HL-60 (cell line): Measurements from ENCODE around the gene CDC27.

GRCh38 chr17:45461693-45462376, 28.7 kb downstream of the PLEKHM1 start:
- RRBS: no CpG with 5 or more reads among the region's 7 CpGs

- RRBS: no CpG with 5 or more reads among the region's 12 CpGs
These were observed 12.6 kb downstream of the PLEKHM1 start for GRCh38 chr17:45477783-45478424.

- RRBS: no CpG with 5 or more reads among the region's 76 CpGs
These were observed 129.8 kb upstream of the PLEKHM1 start for GRCh38 chr17:45620092-45620972.

DNA sequence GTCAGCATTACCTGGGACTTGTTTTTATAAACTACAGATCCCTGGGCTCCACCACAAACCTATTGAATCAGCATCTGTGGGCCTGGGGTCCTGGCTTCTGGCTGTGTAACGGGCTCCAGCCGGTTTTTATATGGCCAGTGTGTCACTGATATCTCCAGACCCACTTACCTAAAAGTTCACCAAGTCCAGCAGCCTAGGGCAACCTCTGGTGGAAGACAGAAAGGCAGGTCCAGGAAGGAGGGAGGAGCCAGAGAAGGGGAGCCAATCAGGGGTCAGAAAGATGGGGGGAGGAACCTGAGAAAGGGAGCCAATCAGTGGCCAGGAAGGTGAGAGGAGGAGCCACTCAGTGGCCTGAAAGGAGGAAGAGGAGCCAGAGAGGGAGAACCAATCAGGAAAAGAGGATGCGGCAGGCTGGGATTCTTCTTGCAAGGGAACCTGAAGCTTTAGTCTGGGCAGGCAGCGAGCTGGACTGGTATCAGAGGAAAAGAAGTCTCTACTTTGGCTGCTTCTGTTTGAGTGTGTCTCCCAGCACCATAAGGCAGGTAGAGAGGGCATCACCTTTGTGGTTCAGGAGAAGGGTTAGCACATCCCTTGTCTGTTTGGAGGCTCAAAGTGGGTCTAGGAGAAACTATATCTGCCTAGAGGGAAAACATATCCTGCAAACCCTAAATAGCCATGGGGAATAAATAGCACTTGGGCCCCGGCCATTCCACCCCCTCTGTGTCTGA, 43.5 kb upstream of the CRHR1 start:
- RRBS: no CpG with 5 or more reads among the region's 5 CpGs

DNA sequence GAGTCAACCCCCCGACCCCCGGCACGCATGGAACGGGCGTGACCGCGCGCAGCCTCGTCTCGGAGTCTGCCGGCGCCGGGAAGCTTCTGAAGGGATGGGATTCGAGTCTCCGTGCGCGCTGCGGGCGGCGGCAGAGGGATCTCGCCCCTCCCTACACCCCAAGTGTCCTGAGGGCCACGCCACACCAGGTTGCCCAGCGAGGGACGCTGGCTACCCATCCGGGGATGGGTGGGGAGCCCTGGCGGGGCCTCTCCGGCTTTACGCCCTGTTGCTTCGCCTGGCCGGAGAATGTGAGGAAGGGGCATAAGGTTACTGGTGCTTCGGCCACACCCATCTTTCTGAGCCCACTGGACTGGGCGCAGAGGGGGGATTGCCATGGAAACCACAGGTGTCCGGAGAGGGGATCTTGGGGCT, 1.8 kb downstream of the MAPT start:
- RRBS: 74% methylated on average over 11 of the region's 33 CpGs

DNA sequence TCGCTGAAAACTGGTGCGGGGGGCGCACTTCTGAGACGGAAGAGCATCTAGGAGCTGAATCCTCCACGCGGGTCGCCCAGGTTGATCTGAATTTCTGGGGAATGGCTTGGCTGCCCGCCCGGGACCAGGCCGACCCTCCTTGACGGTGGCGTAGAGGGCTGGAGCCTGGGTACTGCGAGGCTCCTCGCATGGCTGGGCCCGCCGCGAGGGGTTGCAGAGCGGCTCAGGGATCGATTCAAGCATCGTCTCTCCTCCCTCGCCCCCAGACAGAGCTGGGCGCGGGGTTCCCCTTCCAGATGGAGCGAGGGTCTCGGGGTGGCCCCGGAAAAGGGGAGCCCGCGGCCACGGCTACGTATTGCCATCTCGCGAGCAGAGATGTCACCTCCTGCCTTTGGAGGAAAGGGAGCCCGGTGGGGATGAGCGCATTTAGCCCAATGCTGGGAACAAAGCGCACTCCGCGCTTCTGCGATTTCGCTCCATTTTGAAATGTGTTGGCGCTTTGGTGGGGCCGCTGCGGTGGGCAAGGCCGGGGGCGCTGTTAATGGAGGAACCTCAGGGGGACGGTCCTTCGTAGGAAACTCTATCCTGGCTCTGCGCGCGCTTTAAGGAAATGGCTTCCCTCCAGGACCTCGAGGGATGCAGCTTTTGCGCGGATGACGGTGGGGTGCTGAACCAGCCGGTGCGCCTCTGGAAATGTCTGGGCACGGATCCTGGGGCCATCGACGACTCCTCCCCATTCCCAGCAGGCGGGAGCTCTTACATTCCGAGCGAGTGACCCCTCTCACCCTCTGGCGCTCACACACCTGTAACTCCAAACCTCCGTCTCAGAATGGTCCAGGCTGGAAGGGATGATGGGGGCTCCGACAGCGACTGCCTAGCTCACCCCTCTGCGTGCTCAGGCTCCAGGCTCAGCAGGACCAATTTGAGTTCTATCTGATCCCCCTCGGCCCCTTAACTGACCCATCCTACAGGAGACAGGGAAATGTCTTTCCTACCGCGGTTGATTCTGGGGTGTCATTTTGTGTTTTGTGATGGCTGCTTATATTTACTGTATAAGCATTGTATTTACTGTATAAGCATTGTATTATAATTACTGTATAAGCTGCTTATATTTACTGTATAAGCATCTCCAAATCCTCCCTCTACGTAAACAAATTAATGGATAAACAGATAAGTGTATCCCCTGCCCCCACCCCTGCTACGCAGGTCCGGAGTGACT, 3.0 kb downstream of the MAPT start:
- RRBS: 28% methylated on average over 7 of the region's 72 CpGs

DNA sequence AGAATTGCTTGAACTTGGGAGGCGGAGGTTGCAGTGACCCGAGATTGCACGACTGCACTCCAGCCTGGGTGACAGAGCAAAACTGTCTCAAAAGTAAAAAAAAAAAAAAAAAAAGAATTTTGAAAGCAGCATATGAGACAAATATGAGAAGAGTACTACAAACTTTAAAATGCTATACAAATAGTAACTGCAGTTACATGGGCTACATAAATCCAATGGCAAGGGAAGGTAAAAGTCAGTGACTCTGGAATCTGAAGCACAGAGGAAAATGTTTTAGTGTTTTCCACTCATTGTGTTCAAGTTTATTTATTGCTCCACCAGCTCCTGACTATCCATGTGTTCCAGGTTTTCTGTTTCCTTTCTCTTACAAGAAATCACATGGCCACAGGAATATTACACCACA, 47.7 kb downstream of the STH start:
- RRBS: no CpG with 5 or more reads among the region's 3 CpGs

DNA sequence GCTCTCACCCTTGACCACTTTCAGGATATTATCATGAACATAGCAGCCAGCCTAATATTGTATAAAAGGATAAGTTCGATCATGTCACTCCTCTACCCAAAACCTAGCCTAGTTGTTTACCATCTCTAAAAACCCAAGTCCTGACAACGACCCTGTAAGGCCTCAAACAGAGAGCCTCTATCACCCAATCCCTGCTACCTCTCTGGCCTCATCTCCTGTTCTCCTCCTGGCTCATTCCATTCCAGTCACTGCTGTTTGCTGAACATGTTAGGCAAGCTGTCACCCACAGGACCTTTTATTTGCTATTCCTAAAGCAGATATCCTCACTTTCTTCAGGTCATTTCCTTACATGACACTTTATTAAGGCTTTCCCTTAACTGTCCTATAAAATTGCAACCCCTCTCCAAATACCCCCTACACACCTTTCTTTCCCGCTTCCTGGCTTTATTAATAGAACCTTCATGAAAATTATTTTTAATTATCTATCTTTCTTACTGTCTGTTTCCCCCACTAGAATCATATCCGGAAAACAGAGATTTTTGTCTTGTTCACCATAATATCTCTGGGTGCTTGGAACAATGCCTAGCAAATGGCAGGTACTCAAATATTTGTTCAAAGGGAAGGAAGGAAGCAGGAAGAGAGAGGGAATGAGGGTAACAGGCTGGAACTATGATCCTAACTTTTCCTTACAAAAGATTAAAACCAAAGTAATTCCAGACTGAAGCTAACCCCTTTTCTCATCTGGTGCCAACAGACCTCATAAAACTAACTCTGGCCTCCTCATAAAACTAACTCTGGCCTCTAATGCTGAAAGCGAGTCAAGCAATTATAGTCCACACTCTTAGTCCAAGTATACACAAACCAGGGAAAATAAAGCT, 85.0 kb downstream of the KANSL1 start:
- RRBS: no CpG with 5 or more reads among the region's 5 CpGs

- RRBS: no CpG with 5 or more reads among the region's 9 CpGs
These were observed 56.2 kb downstream of the KANSL1 start for GRCh38 chr17:46136799-46137702.

DNA sequence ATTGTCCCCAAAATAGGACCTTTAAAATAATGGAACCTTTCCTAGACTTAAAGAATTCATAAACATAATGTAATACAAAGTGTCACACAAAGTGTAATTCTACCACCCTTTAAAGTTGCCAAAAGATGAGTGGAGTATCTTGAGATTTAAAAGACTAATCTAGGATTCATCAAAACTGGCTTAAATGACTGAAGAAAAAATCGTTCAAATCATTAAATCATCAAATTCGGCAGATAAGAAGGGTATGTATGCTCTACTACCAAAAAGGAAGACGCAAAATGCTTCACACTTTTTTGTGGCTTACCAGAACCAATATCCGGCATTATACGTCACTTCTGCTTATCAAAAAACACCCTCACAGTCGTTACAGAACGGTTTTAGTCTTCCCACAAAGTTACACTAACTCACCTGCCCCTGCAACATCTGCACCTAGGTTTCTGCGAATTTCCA, 1.3 kb upstream of the KANSL1 start:
- RRBS: no CpG with 5 or more reads among the region's 8 CpGs

GRCh38 chr17:46265900-46266656, 28.9 kb upstream of the LRRC37A start:
- RRBS: no CpG with 5 or more reads among the region's 27 CpGs

- RRBS: no CpG with 5 or more reads among the region's 9 CpGs
These were observed 12.8 kb downstream of the GOSR2 start for GRCh38 chr17:46935525-46936339.

- RRBS: no CpG with 5 or more reads among the region's 2 CpGs
These were observed 20.1 kb downstream of the GOSR2 start for GRCh38 chr17:46943201-46943404.

DNA sequence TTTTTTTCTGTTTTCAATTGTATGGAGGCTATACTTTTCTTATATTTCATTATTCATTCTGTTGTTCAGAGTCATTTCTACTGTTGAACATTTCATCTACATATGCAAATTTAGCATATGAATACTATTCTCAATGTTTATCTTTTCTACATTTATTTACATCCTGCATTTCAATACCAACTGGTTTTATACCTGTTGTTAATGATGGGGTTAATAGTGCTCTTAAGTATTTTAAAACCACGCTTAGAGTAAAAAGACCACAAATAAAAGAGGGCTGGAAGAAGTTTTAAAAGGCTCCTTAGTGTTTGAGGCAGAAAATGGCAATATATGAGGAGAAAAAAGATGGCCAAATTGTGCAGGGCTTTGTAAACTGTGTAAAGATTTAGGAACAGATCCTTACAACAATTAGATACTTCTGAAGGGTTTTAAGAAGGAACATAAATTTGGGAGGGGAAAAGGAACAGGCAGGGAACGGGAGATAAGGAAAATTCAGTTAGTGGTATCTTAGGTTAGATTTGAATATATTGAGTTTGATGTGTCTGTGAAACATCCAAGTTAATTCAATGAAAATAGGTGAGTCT, 12.8 kb downstream of the CDC27 start:
- RRBS: no CpG with 5 or more reads among the region's 2 CpGs

DNA sequence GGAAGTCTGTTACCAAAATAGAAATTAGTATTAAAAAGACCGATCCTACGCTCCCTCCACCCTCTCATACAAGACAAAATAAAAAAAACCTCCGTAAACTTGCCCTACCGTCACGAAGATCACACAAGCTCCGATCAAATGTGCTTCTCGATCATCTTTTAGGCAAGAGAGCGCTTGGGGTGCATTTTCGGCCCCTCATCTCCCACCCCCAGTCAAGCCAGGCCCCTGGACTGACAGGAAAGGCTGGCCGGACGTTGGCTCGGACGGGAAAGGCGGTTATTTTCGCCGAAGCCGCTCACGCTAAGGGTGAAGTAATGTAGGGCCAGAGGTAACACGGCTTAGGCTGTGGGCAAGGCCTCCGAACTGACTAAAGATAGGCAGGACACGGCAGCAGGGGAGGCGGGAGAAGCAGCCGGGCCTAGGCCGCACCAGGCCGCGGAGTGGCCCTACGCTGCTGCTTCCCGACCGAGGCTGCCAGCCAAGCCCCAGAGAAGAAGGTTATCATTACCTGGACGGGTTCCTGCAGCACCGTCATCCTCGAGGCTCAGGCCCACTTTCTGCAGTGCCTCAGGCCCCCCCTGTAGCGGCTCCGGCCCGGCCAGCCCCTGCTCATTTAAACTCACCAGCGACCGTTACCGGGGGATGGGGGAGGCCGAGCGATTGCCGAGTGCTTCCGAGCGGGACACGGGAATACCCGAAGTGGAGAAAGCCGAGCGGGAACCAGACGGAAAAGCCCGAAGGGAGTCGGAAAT, at the start of gene CDC27:
Gene CDC27 (minus strand): TSS at position 658 of the 752 bp plus-strand sequence.
- RRBS: no CpG with 5 or more reads among the region's 50 CpGs

DNA sequence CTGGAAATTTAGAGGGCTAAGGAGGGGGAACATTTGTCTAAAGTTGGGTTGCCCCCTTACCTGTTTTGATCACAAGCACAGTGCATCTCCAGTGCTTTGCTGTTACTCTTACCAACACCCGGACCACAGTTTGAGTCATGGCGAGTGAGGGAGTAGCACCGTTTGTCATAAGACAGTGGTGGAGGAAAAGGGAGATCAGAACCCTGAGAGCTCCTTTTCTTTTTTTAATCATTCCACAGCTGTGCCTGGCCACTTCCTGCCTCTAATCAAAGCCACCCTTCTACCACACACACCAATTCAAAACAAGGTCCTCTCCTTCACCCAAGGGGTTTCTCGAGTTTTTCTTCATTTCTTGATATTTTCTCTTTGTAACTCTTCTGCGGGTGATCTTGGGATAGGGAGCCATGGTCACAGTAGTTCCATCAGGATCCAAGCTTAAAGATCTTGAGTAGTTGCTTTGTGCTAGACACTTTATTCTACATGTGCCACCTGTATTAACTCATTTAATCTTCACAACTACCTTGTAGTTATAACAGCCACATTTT, 5.1 kb upstream of the MYL4 start:
- RRBS: no CpG with 5 or more reads among the region's 5 CpGs

DNA sequence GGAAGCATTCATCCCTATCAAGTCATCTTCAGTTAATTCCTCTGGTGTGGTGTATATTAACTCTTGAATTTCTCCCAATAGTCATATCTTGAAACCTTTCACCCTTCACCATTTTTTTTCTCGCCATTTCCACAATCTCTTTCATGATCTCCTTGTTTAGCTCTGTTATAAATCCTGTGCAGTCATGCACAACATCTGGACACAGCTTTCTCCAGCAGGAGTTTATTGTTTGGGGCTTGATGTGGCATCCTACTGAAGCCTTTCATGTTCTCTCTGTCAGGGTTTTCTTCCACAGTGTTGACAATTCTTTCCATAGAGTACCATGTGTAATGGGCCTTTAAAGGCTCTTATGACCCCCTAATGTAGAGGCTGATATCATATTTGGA, 93.8 kb downstream of the EFCAB13 start:
- RRBS: no CpG with 5 or more reads among the region's 1 CpG

GRCh38 chr17:47683026-47683212, 11.0 kb upstream of the TBKBP1 start:
- RRBS: no CpG with 5 or more reads among the region's 2 CpGs

- RRBS: 9% methylated on average over 6 of the region's 75 CpGs
These were observed 1.2 kb downstream of the TBKBP1 start for GRCh38 chr17:47694745-47695896.